B cell (primary cell): ENCODE measurements around the genes GALNT12 and COL15A1.

DNA sequence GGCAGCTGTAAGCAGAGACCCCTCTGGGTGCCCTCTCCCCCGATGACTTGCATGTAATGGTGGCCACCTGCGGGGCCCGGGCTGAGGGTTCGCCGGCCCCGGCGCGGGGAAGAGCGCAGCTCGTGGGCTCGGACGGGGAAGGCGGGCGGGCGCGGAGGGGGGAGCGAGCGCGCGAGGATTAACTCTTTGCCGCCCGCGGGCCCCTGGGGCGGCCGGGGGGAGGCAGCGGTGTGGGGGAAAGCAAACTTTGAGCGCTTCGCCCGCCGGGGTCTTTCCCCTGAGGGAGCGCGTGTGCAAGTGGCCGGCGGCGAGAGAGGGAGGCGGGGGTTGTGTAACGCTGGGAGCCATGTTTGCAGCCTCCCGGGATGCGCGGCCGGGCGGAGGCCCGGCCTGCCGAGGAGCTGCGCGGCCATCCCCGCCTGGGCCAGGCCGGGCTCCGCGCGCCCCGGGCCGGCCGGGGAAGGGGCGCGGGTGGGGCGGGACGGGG is 505 bp downstream of the ANP32B start:
- PRO-cap = bidirectional peak, plus-strand start at position 269 of the sequence, minus-strand start at position 140 of the sequence
- CAGE, long polyA plus RNA = no peak

- PRO-cap = no peak
- CAGE, long polyA plus RNA = no peak
Measured at GRCh38 chr9:98035455-98035904, 21.1 kb upstream of the NANS start.

GRCh38 chr9:98083672-98084101 is 27.2 kb downstream of the NANS start:
- PRO-cap = no peak
- CAGE, long polyA plus RNA = no peak

DNA sequence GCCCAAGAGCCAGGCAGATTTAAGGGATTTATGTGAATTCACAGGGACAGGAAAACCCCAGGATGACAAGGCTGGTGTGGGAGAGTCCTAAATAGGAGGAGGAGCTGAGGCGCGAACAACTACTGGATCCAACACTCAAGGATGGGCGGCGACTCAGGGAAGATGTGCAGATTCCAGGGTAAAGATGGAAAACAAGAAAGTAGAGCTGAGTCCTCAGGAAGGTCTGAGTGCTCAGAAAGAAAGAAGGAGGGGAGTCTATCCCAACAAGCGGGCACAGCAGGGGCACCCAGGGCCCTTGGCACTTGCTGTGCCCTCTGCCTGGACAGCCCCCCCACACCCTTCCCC is 26.9 kb downstream of the TRIM14 start:
- PRO-cap = no peak
- CAGE, long polyA plus RNA = no peak

- PRO-cap = no peak
- CAGE, long polyA plus RNA = no peak
Measured at GRCh38 chr9:98176567-98177002, 15.9 kb downstream of the CORO2A start.

DNA sequence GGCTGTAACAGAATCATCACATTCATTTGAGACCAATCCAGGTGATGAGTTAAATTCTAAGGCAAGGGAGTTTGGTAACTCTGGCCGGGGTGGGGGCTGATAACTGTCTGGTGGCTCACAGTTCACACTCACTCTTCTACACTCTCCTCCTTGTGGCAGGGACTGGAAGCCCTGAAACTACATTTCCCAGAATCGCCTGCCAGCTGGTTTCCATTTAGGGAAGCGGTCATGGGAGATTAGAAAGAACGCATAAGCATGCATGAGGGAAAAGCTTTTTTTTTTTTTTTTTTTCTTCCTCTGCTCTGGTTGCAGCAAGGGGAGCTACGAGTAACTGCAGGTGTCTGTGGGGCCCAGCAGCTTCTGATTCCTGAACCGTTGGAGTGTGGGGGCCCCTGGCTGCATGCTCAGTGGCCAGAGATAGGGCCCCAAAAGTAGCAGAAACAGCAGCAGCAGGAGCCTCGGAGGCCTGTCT is 154.8 kb upstream of the TBC1D2 start:
- PRO-cap = no peak
- CAGE, long polyA plus RNA = no peak

- PRO-cap = no peak
- CAGE, long polyA plus RNA = no peak
Measured at GRCh38 chr9:98555764-98556429, 152.8 kb downstream of the GABBR2 start.

DNA sequence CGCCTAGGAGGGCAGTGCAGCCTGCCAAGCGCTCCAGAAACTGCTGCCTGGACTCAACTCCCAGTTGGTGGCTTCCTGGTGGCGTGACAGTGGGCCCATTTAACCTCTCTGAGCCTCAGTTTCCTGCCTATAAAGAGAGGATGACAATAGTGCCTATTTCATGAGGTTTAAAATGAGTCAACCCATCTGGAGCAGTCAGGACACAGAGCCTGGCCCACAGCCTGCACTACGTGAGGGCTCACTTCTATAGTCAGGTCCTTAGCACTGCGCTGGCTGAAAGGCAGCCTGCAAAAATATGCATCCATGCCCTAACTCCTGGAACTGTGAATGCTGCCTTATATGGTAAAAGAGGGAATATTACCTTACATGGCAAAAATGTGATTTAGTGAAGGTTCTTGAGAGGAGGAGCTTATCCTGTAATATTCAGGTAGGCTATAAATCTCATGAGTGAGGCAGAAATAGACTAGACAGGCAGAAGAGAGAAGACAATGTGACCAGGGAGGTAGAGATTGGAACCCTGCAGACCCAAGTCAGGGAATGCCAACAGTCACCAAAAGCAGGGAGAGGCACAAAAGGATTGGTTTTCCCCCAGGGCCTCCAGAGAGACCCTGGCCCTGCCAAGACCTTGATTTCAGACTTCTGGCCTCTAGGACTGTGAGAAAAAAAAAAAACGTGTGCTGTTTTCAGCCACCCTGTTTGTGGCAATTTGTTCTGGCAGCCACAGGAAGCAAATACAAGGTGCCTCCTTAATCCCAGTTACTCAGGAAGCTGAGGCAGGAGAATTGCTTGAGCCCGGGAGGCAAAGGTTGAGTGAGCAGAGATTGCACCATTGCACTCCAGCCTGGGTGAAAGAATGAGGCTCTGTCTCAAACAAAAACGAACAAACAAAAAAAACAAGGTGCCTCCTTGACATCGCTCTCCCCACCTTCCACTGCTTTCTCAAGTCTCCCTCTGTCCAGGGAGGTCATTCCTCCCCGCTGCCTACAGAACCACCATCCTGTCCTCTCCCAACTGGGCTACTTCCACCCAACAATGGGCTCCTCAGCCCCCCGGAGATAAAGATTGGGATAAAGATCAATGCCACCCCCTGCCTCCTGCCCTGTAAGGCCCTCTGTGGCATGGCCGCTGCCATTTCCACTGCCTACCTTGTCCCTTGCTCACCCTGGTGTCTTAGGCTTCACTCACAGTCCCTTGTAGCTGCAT is 98.2 kb downstream of the GABBR2 start:
- PRO-cap = no peak
- CAGE, long polyA plus RNA = no peak

DNA sequence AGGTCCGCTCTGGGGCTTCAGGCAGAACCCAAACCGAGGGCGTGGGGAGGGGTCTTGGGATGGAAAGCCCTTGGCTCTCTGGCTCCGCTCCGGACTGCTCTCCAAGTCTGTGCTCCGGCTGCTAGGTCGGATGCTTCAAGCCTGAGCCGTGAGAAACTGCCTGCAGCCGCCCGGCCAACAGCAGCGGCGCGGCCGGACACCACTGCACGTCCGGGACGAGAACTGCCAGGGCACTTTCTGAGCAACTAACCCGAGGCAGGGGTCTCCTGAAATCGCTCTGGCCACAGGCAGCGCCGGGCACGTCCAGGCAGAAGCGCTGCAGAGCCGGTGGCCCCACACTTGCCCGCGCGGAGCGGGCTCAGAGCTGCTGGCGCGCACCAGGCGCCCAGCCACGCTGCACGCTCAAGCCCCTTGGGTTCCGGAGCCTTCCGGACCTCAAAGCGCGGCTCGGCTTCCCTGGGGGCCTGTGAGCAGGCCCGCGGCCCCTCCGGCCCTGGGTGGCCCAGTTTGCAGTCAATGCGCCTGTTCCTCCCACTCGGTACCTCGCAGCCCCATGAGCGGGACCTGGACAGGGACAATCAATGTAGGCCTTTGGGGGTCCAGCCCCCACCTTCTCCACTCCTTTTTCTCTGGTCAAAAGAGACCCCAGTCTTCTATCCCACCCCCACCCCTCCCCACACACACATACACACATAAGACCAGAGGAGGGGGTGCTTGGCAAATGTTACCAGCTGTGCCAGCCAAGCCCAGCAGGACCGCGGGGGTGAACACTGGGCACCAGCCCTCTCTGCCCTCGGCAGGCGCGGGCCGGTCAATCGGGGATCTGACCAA is 1.0 kb downstream of the GABBR2 start:
- PRO-cap = no peak
- CAGE, long polyA plus RNA = no peak

- PRO-cap = no peak
- CAGE, long polyA plus RNA = no peak
Measured at GRCh38 chr9:98753808-98754186, 42.6 kb downstream of the ANKS6 start.

GRCh38 chr9:98807076-98808333 is at the start of gene GALNT12:
Gene GALNT12 (plus strand): TSS chr9:98807670.
- PRO-cap = unidirectional peak, plus-strand start at chr9:98807672
- CAGE, long polyA plus RNA = no peak

GRCh38 chr9:98810260-98810809 is 2.9 kb downstream of the GALNT12 start:
- PRO-cap = no peak
- CAGE, long polyA plus RNA = no peak

DNA sequence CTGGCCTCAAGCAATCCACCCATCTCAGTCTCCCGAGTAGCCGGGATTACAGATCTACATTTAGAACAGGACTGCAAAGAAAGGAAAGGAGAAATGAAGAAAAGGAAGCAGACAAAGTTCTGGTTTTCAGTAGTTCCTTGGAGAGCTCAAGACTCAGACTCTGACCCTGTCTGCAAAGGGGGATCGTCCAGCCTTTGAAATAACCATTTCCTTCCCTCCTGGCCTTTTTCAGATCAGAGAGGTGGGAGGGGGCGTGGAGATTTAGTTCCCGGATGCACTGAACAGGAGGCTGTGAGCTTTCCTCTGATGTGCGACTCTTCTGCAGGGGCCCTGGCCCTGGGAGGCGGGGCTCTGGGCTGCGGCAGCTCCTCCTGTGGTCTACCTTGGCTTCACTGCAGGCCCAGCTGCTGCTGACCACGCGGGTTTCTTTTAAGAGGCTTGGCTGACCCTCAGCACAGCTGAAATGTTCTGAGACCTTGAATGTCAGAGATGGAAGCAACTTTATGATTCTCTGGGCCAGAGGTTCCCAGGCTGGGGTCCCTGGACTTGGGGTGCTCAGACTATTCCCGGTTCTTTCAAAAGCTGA is 27.1 kb upstream of the COL15A1 start:
- PRO-cap = no peak
- CAGE, long polyA plus RNA = no peak

GRCh38 chr9:98940111-98940409 is 3.6 kb upstream of the COL15A1 start:
- PRO-cap = no peak
- CAGE, long polyA plus RNA = no peak

DNA sequence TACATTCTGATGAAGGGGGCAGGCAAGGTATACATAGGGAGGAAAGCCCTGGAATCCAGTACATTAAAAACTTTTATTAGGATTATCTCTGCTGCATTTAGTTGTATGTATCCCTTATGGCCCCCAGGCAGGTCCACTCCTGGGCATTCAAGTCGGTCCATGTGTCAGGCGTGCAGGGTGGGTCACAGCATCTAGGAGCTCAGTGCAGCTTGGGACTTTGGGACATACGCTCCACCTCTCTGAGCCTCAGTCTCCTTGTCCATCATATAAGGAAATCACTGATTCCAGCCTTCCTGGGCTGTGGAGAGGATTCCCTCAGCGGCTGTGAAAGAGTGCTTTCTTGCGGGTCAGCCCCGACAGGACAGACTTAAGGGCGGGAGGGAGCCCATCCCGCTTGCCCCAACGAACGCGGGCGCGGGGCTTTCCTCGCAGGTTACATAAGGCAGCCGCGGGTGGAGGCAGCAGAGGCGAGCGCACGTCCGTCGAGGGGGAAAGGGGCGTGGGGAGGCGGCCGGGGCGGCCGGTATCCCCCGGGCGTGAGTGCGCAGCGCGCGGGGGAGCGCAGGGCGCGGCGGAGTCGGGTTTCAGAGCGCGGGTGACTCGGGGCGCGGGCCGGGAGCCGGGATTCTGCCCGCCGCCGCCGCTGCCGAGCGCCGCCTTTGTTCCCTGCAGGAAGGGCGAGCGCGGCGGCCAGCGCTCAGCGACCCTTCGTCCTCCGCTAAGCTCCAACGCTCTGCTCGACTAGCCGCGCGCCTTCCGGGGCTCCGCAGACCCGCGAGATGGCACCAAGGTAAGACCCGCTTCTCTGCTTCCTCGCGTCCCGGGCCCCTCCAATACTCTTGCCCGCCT is at the start of gene COL15A1:
TSS of gene COL15A1 (plus strand) at position 625 of the 849 bp plus-strand sequence.
- PRO-cap = no peak
- CAGE, long polyA plus RNA = no peak

GRCh38 chr9:99059124-99060111 is 45.5 kb upstream of the TGFBR1 start:
- PRO-cap = no peak
- CAGE, long polyA plus RNA = no peak

- PRO-cap = no peak
- CAGE, long polyA plus RNA = no peak
Measured at GRCh38 chr9:99073982-99075006, 30.6 kb upstream of the TGFBR1 start.

- PRO-cap = no peak
- CAGE, long polyA plus RNA = no peak
Measured at GRCh38 chr9:99103847-99104319, 1.0 kb upstream of the TGFBR1 start.

GRCh38 chr9:99150672-99151409 is 45.9 kb downstream of the TGFBR1 start:
- PRO-cap = no peak
- CAGE, long polyA plus RNA = no peak

DNA sequence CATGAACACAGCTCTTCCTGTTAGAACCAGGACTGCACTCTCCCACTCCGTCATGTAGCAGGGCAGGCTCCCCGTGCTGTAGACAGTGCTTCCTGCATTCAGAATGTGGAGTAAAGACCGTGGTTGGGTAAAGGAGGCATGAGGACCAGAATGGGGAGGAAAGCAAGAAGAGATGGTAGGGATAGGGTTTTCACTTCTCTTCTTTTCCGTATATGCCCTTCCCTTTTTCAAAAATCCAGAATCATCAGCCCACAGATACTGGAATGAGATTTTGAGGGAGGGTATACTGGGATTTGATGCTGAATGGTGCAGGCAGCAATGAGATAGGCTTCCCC is 4.1 kb downstream of the SEC61B start:
- PRO-cap = no peak
- CAGE, long polyA plus RNA = no peak